ENCODE results near the genes HDAC10 and PLXNB2.

DNA sequence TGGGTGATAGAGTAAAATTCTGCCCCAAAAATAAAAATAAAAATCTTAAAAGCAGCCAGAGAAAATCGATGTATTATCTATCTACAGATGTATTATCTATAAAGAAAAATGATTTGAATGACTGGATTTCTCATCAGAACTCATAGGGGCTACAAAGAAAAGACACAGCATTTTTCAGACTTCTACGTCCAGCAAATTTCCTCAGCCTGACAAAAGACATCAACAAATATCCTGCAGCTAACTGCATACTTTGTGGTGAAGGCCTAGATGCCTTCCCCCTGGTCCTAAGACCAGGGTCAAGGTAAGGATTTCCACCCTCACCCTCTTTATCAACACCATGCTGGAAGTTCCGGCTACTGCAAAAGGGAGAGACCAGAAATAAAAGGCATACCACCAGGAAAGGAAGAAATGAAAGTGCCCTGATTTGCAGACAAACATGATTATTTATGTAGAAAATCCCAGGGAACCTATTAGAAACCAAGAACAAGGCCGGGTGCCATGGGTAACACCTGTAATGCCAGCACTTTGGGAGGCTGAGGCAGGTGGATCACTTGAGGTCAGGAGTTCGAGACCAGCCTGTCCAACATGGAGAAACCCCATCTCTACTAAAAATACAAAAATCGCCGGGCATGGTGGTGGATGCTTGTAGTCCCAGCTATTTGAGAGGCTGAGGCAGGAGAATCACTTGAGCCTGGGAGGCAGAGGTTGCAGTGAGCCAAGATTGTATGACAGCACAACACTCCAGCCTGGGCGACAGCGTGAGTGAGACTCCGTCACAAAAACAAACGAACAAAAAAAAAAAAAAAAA is 20.4 kb downstream of the PIM3 start:
- RRBS, result no CpG with 5 or more reads among the region's 11 CpGs

DNA sequence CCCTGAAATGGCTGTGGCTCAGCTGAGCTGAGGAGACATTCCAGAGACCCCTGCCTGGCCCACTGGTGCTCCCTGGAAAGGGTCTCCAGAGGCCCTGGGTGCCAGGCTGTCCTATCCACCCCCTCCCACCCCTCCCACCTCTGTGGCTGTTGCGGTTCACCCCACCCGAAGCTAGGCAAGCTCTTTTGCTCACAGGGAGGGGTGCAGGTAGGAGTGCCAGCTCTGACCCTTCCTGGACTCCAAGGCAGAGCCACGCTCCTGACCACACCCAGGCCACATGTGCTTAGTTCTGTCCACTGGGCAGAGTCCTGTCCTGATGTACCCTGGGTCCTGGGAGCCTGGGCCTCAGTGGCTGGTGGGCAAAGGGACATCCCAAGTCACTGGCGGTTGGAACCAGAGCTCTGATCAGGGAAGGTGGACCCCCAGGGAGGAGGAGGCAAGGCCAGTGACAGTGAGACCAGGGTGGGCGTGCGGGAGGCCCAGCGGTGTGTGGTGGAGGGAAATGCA is 16.4 kb downstream of the IL17REL start:
- RRBS, result no CpG with 5 or more reads among the region's 7 CpGs

DNA sequence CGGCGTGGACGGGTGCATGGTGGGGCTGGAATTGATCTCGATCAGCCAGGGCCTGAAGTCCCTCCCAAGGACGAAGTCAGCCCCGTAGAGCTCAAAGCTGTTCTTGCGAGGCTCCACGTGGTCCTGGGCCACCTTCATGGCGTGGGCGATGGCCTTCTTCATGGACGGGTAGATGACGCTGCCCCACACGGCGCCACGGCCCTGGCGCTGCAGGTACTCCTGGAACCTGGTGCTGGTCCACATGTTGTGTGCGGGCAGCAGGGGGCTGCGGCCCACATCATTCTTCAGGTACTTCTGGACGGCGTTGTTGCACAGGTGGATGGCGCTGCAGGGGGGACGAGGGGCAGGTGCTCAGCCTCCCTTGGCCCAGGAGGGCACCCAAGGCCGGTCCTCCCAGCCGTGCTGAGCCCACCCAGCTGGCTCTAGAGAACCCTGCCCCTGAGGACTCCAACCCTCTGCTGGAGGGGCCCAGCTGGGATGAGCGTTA is 19.3 kb upstream of the IL17REL start:
- RRBS, result no CpG with 5 or more reads among the region's 25 CpGs

DNA sequence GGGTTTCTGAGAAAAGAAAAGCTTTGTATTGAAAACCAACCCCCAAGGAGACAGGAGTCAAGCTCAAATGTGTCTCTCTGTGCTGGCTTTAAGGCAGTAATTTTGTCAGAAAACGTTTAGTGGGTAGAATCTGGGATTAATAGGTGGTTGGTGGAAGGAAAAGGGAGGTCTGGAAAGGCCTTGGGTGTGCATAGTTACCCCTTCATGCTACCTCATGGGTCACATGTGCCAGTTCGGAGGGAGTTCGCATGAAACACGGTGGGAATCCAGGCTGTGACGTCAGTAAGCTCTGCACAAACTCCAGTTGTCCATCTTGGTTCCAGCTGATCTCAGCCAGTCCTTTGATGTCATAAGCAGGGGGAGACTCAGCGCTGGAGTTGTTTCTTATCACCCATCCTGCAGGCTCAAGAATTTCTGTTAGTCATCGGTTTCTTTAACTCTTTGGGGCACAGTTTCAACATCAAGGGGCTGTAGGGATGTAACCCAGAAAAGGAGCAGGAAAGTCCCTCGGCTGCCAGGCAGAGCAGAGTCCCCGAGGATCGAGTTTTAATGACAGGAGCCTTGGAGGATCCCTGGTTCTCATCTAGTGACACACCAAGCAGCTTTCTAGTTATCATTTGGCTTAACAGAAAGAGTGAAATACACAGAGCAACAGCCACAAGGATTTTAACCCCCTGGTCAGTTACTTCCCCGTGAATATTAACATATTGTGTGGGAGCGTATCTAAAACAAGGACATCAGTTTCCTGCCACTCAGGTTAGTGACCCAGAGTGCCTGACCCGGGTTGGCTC is 28.9 kb downstream of the MOV10L1 start:
- RRBS, result no CpG with 5 or more reads among the region's 13 CpGs

DNA sequence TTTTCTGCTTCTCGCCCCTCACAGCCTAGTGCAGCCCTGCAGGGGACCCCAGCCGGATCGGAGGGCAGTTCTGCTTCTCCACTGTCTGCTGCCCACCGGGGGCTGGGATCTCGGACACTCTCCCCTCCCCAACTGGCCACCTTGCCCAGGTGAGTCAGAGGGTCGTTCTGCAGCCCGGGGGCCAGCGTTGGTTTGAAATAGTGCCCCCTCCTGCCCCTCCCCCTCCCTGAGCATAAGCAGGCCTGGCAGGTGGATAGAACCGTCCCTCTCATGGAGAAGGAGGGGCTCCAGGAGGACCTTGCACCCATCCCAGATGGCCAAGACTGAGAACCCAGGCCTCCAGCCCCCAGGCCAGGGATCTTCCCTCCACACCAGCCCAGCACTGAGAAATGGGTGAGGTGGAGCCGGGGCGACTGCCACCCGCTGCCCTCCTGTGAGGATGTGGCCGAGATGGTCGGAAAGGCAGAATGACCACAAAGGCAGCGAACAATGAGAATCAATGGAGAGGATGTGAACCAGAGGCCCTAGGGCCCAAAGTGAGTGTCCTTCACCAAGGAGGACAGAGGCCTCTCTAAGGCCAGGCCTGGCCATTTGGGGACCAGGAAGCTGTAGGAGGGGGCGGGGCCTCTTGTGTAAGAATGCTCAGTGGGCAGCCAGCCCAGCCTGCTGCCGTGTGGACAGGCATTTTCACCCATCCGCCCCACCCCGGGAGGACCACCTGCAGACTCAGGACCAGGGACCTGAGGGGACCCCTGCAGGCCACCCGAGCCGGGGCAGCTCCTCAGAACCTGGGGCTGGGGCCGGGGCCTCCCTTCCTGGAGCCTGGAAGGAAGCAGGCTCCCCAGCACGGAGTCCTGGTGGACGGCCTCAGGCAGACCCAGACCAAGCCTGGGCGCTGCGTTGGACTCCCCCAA is 1.9 kb upstream of the TRABD start:
- RRBS, result 73% methylated on average over 7 of the region's 26 CpGs

- RRBS, result 2% methylated on average over 18 of the region's 46 CpGs
Measured at GRCh38 chr22:50200148-50200658, 608 bp upstream of the SELENOO start.

DNA sequence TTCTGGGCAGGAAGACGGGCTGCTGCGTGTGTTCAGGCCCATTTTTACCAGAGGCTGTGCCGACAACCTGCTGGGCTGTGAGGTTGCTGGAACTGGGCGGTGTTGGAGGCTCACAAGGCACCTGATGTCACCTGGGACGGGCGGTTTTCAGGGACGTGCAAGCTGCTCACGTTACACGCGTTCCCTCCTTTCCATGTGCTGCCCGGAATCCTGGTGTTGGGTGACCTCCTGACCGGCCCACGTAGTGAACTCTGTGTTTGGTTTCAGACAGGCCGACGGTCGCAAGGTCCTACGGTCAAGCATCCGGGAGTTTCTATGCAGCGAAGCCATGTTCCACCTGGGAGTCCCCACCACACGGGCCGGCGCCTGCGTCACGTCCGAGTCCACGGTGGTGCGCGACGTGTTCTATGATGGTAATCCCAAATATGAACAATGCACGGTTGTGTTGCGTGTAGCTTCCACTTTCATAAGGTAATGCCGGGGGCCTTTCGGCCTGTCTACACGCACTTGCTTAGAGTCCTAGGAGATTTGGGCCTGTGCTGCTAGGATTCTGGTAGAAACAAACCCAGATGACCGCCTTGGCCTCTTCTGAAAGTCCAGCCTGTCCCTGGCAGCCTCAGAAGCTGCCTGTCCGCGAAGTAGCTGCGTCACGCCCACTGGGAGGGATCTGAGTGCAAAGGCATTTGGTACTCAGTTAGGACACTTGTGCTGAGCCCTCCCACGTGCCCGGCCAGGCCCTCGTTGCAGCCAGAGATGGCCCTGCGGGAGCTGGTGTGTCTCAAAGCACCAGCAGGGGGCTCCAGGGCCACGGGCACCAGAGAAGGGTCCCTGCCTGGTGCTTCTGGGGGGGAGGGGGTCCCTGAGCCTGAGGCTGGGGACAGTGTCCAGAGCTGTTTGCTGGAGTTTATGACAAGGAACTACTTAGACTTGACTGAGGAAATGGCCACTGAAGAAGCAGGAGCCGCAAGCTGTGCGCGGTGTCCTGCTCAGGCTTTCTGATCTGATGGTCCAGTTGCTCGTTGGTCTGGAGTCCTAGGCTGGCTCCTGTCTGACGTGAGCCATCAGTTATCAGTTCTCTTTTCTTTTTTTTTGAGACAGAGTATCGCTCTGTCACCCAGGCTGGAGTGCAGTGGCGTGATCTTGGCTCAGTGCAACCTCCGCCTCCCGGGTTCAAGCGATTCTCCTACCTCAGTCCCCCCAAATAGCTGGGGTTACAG is 5.6 kb downstream of the SELENOO start:
- RRBS, result 93% methylated on average over 8 of the region's 54 CpGs

DNA sequence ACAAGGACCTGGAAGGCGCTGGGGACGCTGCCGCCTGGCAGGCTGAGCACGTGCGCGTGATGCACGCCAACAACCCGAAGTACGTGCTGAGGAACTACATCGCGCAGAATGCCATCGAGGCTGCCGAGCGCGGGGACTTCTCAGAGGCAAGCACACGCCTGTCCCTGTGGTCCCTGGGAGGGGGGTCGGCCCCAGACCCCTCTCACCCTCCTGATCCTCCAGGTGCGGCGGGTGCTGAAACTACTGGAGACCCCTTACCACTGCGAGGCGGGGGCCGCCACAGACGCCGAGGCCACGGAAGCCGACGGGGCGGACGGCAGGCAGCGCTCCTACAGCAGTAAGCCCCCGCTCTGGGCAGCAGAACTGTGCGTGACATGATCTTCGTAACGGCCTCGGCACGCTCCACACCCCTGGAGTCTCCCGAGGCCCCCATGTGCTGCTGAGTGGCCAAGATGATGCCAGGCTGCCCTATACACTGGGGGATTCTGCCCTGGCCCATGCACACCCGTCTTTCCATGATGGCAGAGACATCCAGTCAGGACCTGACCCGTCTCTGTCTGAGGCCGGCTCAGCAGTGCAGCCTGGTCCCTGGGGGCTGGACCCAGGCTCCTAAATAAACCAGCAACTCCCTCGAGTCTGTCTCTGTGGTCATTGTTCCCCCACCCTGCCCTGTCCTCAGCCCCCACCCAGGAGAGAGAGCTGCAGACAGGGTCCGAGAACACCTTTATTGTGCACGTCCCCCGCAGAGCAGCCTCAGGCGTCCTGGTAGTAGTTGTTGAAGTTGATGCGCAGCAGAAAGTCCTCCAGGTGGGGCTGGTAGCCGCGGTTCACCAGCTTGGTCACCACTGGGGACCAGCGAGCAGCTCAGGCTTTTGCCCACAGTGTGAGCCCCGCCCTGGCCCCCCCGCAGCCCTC is 16.4 kb downstream of the SELENOO start:
- RRBS, result no CpG with 5 or more reads among the region's 51 CpGs

GRCh38 chr22:50219066-50219717 is 18.4 kb downstream of the SELENOO start:
- RRBS, result 44% methylated on average over 7 of the region's 38 CpGs

GRCh38 chr22:50251020-50251818 is at the start of gene HDAC10:
Gene HDAC10 (minus strand): TSS chr22:50251265.
- RRBS, result 4% methylated on average over 42 of the region's 80 CpGs

DNA sequence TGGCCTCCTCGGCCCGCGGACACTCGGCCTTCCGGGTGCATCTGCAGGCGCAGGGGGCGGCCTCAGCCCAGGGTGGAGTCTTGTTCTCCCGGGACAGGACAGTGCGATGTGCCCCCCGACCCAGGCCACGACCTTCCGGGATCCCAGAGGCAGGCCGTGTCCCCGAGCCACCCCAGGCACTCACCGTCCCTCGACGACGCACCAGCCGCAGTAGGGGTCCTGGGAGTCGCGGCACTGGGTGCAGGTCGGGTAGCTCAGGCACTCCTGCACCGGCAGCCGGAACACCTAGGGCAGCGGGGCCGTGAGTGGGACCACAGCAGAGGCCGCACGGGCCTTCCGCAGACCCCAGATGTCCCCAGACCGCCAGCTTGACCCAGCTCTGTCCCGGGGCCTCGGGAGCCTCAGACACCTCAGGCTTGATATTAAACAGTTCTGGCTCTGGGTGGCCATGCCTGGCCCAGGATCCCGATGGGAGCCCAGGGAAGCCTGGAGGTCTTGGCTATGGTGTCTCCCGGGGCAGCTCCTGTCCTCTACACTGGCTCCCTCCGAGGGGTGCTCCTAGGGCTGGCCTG is 17.7 kb upstream of the MAPK11 start:
- RRBS, result 95% methylated on average over 16 of the region's 35 CpGs

GRCh38 chr22:50299073-50300134 is 8.0 kb downstream of the PLXNB2 start:
- RRBS, result 9% methylated on average over 60 of the region's 99 CpGs

- RRBS, result no CpG with 5 or more reads among the region's 10 CpGs
Measured at GRCh38 chr22:50302068-50302562, 5.3 kb downstream of the PLXNB2 start.

- RRBS, result 2% methylated on average over 40 of the region's 111 CpGs
Measured at GRCh38 chr22:50306969-50308246, at the start of gene PLXNB2. Gene PLXNB2 (minus strand): TSS chr22:50307646.

GRCh38 chr22:50391721-50392243 is 48.7 kb downstream of the PPP6R2 start:
- RRBS, result no CpG with 5 or more reads among the region's 5 CpGs

GRCh38 chr22:50473011-50473624 is 1.7 kb downstream of the SBF1 start:
- RRBS, result no CpG with 5 or more reads among the region's 11 CpGs

- RRBS, result no CpG with 5 or more reads among the region's 18 CpGs
Measured at GRCh38 chr22:50506587-50507285, 766 bp downstream of the LMF2 start.

GRCh38 chr22:50530815-50531399 is 1.1 kb upstream of the TYMP start:
- RRBS, result 3% methylated on average over 9 of the region's 47 CpGs

DNA sequence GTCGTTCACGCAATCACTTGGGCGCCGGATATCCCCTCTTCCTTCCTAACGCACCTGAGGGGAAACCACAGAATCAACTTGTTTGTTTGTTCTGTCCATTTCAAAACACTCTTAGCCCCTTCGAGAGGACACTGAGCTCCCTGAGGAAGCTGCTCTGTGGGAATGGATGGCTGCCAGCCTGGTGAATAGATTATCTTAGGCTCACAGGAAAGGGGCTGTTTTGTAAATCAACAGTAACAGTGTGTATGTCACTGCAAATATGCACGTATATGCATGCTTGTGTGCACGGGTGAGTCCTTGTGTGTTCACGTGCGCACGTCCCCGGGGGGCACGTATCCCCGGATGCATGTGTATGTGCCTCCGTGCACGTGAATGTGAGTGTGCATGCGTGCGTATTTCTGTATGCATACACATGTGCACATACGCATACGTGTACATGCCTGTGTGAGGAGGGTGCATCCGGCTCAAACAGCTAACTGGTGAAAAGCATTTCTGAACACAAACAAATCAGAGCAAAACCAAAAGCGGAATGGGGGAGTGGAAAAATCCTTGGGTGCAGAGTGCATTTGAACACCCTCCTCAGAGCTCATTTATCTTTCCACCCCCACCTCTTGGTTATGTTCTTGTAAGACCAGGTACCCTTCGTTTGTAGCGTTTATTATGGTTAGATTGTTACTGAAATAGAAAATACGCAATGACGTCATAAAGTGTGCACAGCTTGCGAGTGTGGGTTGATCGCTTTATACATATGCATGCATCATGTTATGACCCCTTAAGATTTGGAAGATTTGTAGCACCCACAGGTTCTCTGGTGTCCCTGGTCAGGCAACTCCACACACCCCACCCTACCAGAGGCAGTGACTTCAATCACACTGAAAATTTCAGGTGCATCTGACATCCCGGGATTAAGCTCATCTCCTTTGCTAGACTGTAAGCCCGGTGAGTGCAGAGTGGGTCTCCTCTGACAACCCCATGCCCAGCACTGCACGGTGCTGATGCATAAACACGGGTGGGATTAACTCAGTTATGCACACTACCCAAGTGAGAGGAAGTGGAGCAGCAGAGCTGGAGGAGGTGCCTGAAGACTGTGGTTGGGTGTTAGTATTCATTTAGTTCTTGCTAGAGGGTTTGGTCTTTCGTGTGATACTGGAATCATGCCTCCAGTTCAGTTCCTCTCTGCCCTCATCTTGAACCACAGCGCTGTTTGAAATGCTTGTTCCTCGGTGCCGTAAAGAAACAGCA is 6.9 kb downstream of the ARSA start:
- RRBS, result no CpG with 5 or more reads among the region's 36 CpGs

GRCh38 chr22:50698303-50698981 is 39.6 kb upstream of the ACR start:
- RRBS, result 59% methylated on average over 6 of the region's 21 CpGs